ENCODE data around the gene ZNF385B.

GRCh38 chr2:178563961-178564536 lies 83.8 kb downstream of the PLEKHA3 start:
- PRO-cap, 8 experiments = no peak in any of the 8 experiments

GRCh38 chr2:178688000-178688439 lies 119.2 kb downstream of the TTN start:
- PRO-cap, 8 experiments = no peak in any of the 8 experiments

DNA sequence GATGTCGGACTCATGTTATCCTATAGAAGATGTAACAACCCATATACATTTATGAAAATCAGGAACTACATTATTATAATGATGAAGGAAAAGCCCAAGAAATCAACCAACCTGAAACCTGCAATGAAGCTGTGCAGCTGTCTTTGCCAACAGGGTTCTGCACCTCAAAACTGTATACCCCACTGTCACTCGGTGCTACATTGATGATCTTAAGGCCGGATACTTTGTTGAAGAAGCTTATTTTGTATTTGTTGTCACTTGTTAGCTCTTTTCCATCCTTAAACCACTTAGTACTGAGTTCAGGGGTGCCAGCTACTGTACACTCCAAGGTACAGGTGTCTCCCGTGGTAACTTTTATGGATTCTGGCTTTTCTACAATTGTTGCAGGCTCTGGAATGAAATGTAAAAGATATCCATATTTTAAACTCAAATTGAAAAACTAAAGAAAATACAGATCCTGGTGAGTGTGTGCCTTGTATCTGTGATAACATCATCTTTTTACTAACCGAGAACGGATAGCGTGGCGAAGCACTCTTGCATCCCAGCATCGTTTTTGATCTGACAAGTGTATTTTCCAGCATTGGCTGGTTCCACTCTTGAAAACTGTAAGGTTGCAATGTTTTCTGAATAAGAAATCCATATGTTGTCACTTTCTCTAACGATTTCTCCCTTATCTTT lies 93.3 kb downstream of the TTN start:
- PRO-cap, 8 experiments = no peak in any of the 8 experiments

DNA sequence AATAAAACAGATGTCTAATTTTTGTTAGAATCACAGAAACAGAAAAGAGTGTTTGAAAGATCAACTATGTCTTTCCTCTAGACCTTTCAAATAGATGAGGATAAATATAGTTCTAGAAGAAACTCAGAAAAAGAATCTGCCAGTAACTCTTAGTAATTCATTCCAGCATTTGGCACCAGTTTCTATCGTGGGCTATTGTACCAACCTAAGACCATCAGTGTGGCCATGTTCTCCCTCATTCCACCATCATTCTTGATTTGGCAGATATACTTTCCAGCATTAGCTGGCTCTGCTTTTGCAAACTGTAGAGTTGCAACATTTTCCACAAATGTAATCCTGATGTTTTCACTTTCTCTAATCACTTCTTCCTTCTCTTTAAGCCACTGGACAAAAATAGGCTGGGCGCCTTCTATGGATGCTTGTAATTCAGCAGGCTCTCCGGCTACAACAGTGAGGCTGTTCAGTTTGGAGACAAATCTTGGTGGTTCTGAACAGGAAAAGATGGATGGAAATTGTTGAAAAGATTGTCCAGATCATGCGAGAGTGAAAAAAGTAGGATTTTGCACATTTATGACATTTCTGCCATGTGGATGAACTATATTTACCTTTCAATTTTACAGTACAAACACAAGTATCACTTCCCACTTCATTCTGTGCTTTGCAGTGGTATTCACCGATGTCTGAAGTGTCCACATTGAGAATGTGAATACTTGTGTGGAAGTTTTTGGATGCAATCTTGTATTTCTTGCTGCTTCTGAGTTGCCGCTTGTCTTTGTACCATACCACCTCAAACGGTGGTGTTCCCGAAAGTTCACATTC lies 81.9 kb downstream of the TTN start:
- PRO-cap, 8 experiments = no peak in any of the 8 experiments

DNA sequence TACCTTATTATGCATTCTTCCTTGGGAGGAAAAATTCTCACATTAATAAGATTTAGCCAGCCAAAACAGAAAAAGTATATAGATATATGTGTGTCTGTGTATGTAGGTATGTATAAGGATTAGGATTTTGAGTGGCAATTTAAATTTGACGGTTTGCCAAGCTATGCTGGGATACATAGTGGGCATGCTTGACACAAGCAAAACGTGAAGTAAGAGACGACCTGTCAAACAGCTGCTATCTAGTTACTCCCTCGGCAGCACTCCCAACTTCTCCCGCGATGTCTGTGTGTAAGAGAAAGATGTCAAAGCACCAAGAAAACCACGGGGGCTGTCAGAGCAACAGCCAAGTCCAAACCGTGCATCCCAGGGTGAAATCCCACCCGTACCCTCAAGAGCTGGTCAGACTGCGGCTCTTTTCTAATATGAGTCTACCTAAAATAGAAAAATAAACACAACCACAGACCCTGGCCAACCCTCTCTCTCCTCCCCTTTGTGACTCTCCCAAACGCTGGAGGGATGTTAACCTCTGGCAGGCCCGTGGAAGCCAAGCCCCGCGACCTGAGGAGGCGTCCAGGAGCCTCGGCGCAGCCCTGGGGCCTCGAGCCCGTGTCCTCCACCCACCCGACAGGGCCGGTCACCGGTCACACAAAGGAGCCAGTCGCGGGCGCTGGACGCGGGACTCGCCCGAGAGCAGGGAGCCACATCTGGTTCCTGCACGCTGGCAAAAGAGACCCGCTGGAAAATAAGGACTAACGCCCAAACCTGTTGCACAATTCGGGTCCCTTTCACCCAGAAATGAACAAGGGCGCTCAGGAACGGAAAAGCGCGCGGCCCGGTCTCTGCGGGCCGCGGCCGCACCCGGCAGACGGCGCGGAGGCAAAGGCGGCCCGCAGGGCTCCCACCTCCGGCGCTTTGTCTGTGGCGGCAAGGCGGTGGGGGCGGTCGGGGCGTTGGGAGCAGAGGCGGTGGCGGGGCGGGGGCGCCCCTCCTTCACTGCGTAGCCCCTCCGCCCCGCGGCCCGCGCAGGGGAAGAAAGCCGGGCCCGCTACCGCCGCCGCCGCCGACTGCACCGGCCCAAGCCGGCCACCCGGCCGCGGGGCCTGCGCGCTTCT lies 920 bp downstream of the SESTD1 start:
- PRO-cap, 8 experiments = peak in 8 of 8 experiments; most common plus-strand start position 864 of the sequence (in 6); most common minus-strand start position 918 of the sequence (in 2)

GRCh38 chr2:179559247-179559525 lies 294.6 kb upstream of the SESTD1 start:
- PRO-cap, 8 experiments = no peak in any of the 8 experiments

- PRO-cap, 8 experiments = no peak in any of the 8 experiments
Measured at GRCh38 chr2:179860092-179860718, 1.2 kb downstream of the ZNF385B start.

DNA sequence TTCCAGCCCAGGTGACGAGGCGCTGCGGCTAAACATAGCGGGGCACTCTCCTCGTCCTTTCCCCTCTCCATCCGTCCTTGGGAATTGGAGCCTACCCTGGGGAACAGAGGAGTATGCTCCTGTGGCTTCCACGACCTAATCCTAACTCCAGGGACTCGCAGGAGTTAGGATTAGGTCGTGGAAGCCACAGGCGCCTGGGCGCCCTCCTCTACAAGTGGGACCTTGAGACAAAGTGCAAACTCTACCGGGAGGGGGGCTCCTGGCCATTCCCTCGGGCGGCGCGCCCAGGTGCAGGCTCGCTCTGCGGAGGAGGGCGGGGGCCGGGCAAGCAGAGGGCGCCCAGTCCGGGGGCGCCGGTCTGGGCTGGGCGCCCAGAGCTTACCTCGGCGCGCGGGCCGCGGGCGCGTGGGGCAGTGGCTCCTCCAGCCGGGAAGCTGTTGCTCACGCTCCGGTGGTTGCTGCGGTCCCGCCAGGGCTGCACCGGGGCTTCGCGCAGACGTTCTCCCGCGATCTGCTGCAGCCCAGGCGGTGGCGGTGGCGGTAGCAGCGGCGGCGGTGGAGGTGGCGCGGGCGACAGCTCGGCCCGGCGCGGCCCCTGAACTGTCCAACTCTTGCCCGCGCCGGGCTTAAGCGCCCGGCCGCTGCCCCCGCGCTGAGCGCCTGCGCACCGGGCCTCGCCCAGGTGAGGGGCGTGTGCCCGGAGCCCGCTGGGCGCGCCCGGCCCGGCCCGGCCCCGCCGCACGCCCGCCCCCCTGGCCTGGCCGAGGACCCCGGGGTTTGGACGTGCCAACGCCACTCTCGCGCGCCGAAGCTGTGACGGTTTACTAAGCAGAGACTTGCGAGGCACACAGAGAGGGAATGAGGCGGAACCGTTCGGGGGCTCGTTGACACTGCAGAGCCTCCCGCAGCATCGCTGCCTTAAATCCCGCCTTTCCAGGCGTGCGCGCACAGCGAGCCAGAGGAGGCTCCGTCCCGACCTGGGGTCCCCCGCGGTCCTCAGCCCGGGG lies at the start of gene ZNF385B:
Gene ZNF385B (minus strand): TSS at position 894 of the 1,007 bp plus-strand sequence.
- PRO-cap, 8 experiments = no peak in any of the 8 experiments

GRCh38 chr2:181014121-181014711 lies 33.8 kb downstream of the UBE2E3 start:
- PRO-cap, 8 experiments = no peak in any of the 8 experiments

DNA sequence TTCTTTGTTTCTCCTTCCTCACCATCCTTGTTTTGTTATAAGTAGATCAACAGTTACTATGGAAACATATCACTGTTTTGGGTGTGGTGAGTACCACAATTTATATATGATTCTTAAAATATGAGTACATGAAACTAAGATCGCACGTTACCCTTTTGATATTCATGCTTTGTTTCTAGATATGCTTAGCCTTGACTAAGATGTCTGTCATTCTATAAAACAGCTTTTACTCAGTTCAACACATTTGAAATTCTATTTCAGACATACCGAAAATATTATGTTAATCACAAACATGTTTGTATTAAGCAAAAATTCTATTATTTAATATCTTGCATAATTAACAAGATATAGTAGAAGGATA lies 232.2 kb upstream of the ITGA4 start:
- PRO-cap, 8 experiments = no peak in any of the 8 experiments

- PRO-cap, 8 experiments = no peak in any of the 8 experiments
Measured at GRCh38 chr2:181305009-181305463, 152.2 kb upstream of the ITGA4 start.

- PRO-cap, 8 experiments = no peak in any of the 8 experiments
Measured at GRCh38 chr2:181309679-181310060, 147.5 kb upstream of the ITGA4 start.

DNA sequence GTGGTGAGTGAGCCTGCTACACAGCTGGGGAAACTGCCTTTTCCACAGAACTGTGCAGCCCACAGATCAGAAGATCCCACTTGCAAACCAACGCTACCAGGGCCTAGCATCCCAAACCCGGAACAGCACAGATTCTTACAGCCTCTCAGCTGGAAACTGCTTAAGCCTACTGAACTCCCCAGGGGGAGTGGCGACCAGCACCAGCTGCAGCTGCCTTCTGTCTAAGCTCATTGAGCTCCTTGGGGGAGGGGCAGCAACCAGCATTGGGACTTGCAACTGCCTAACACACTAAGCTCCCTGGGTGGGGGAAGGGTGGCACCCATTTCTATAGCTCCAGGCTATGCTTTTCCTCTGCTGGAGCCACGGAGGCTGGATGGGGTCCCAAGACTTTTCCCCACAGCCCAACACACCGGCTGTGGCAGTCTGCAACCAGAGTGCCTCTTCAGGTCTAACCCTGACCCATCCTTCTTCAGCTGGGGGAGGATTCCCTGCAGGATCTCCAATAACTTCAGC lies 46.1 kb upstream of the ITGA4 start:
- PRO-cap, 8 experiments = peak in 1 of 8 experiments; most common minus-strand start position 124 of the sequence (in 1)

DNA sequence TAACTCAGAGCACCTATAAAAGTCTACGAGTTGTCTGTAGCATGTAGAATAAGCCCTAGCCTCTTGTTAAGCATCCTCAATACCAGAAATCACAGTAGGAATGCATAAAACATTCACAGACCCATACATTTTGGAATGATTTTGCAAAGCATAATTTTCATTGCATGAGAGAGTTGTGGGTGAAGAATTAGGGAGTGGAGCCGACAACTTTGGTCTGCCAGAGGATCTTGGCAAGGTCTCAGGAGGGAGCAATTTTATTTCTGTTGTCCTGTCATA lies 2.3 kb downstream of the ITGA4 start:
- PRO-cap, 8 experiments = peak in 3 of 8 experiments; most common plus-strand start position 171 of the sequence (in 3)

GRCh38 chr2:181895638-181896331 lies 4.3 kb downstream of the ITPRID2 start:
- PRO-cap, 8 experiments = no peak in any of the 8 experiments

- PRO-cap, 8 experiments = no peak in any of the 8 experiments
Measured at GRCh38 chr2:182055859-182056332, 70.2 kb downstream of the PPP1R1C start.

DNA sequence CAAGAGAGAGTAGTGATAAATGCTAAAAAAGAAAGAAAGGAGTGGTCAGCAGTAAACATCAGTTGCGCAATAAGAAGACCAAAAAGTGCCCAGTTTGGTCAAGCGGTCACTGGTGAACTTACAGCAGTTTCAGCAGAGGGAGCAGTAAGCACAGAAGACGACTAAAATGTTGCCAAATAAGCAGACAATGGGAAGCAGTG lies 45.8 kb downstream of the DNAJC10 start:
- PRO-cap, 8 experiments = no peak in any of the 8 experiments

DNA sequence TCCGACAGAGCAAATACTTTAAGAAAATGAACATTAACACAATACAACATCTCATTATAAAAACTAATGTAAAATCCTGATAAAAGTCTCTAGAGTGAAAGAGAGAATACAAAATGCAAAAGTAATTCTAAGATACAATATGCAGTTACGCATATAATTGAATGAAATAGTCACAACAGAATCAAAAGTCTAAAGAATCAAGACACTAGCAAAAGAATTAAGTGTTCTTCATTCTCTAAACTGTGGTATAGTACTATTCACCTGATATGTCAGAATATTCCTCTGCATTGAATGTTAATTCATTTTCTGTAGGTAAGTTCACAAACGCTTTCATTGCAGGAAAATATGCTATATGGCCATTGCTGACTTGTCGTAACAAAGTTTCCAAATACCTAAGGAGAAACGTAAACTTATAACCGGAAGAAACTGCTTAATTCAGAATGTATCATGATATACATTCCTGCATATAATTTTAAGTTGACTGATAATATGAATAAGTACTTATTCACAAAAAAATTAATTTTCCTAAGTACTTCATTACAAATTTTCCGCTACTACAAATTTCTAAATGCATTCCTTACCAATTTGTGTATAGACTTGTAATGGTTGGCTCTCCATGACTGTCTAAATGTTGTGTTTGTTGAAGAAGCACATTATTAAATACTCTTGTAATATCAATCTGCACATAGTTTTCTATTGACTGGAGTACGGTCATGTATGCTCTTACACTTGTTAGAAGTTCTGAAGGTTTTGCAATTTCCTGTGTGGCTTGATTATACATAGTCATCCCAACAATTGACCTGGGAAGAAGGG lies 85.5 kb downstream of the NCKAP1 start:
- PRO-cap, 8 experiments = no peak in any of the 8 experiments

GRCh38 chr2:186589123-186589584 lies 702 bp upstream of the ITGAV start:
- PRO-cap, 8 experiments = no peak in any of the 8 experiments

GRCh38 chr2:186655946-186656459 lies 37.9 kb upstream of the FAM171B start:
- PRO-cap, 8 experiments = no peak in any of the 8 experiments

Measured in peripheral blood mononuclear cell (primary cell).